Glomerular endothelial cell (primary cell): ENCODE measurements around the gene SRMS.

DNA sequence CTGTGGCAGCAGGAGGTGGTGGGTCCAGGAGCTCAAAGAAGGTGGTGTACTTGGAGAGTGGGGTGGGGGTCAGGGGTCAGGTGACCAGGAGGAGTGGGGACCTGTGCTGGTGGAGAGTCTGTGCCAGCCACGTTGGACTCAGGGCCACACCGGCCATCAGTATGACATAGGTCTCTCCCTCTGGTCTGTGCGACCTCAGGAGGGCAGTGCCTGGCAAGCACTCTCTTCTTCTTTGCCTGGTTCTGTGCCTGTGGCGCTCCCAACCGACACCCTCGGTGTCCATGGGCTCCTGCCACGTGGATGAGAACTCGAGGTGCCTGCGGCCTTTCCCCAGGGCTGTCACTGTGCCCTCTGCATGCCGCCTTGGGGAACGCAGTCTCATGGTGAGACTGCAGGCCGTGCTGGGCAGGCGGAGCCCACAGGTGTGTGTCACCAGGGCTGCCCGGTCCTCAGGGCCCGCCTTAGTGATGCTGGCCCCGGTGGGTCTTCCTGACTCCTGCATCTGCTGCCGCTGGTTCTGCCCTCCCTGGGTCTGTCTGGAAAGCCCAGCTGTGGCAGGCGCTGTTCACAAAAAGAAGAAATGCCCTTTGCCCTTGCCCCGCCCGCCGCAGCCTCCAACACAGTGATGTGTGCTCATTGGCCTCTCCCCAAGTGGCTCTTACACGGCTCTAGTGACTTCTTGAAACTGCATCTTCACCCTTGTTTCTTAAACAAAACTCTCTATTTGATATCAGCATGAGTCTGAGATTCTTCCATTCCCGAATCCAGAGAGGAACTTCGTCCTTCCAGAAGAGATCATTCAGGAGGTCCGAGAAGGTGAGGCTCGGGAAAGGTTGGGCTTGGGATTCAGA lies 1.8 kb downstream of the MRGBP start:
- RAMPAGE, long total RNA: no peak

DNA sequence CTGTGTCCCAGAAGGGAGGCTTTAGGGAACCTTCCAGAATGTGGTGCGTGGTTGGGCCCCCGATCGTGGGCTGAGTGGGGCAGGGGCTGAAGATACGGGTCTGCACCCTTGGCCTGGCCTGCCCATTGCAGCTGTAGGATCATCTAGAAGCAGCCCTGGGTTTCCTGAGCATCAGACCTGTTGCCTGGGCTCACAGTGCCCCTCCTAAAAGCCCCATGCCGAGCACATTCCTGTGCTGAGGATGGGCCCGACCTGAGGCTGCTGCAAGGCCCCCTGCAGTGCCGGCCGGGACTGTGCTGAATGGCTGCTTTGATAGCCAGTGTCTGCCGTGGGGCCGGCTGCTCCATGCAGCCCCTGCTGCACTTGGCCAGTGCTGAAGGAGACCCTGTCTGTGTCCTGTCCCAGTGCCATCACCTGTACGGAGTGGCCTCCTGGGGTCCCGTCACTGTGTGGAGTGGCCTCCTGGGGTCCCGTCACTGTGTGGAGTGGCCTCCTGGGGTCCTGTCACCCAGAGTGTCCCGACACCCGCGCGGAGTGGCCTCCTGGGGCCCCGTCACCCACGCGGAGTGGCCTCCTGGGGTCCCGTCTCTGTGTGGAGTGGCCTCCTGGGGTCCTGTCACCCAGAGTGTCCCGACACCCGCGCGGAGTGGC lies 6.8 kb downstream of the COL9A3 start:
- RAMPAGE, long total RNA: no peak

- RAMPAGE, long total RNA: no peak
These were observed 13.9 kb upstream of the TCFL5 start for GRCh38 chr20:62875404-62876027.

- RAMPAGE, long total RNA: no peak
These were observed 529 bp upstream of the GID8 start for GRCh38 chr20:62937229-62938007.

DNA sequence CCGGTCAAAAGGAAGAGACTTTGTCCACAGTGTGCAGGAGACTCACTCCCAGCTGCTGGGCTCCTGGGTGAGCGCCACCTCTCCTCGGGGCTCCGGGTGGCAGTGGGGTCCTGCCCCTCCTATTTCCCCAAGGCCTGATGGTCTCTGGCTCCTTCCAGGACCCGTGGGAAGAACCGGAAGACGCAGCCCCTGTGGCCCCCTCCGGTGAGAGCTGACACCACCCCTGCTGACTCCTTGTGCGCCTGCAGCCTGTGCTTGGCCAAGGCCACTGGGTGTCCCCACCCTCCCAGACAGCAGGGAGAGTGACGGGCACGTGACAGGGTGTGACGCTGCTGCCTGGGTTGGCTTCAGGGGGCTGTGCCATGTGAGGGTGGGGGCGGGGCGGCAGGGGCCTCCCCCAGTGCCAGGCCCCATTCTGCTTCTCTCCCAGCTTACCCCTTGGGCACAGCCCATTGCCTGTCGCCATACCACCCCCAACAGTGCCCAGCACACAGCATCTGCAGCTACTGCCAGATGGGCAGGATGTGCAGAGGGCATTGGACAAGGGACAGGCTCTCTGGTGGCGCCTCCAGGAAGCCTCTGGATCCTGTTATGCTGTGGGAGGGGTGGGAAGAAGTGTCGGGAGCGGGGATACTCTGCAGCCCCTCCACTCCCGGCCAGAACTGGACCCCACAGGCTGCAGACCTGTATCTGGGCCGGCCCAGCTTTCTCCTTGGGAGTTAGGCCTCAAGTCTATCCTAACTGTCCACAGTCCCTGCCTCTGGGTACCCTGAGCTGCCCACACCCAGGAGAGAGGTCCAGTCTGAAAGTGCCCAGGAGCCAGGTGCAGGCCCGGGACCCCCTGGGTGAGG lies 2.9 kb downstream of the BIRC7 start:
- RAMPAGE, long total RNA: no peak

GRCh38 chr20:63252920-63254052 lies 977 bp downstream of the NKAIN4 start:
- RAMPAGE, long total RNA: no peak

- RAMPAGE, long total RNA: no peak
These were observed 656 bp upstream of the ARFGAP1 start for GRCh38 chr20:63272037-63272277.

DNA sequence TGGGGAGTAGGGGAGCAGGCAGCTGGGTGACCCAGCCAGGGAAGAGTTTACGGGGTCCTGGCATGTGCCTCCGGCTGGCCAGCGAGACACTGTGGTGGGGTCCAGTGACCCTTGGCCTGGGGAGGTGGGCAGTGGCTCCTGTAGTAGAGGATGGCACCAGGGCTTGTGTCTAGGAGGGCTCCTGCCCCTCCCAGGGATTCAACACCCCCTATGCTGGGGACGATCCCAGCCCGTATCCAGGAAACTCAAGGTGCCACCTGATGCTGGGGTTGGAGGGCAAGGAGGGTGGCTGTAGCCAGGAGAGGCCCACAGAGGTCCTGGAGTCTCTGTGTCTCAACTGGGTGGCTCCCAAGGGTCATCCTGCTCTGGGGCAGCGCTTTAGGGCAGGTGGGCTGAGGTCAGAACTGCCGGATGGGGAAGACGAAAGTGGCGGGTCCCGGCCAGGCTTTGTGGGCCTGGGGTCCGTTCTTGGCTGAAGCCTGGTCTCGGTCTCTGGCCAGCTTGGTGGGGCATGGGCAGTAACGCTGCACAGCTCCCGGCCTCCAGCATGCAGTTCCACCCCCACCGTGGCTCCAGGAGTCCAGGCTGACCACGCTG lies 2.9 kb upstream of the COL20A1 start:
- RAMPAGE, long total RNA: no peak

DNA sequence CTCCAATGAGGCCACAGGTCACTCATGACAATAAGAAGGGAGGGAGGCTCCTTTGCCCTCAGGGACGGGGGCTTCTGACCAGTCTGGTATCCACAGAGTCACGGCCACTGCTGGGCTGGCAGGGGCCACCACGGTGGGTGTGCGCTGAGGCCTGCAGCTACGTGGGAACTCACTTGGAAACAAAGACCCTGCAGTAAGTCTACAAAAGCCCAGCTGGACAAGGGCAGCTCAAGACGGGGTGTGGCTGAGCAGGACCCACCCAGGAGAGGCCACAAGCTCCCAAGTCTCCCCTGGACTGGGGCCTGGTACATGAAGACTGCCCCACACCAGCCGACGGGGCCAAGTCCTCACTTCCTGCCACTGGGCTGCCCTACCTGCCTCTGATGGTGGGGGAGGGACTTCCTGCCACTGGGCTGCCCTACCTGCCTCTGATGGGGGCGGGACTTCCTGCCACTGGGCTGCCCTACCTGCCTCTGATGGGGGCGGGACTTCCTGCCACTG lies 48.3 kb upstream of the CHRNA4 start:
- RAMPAGE, long total RNA: no peak

GRCh38 chr20:63534817-63535787 lies 2.1 kb downstream of the PTK6 start:
- RAMPAGE, long total RNA: no peak

DNA sequence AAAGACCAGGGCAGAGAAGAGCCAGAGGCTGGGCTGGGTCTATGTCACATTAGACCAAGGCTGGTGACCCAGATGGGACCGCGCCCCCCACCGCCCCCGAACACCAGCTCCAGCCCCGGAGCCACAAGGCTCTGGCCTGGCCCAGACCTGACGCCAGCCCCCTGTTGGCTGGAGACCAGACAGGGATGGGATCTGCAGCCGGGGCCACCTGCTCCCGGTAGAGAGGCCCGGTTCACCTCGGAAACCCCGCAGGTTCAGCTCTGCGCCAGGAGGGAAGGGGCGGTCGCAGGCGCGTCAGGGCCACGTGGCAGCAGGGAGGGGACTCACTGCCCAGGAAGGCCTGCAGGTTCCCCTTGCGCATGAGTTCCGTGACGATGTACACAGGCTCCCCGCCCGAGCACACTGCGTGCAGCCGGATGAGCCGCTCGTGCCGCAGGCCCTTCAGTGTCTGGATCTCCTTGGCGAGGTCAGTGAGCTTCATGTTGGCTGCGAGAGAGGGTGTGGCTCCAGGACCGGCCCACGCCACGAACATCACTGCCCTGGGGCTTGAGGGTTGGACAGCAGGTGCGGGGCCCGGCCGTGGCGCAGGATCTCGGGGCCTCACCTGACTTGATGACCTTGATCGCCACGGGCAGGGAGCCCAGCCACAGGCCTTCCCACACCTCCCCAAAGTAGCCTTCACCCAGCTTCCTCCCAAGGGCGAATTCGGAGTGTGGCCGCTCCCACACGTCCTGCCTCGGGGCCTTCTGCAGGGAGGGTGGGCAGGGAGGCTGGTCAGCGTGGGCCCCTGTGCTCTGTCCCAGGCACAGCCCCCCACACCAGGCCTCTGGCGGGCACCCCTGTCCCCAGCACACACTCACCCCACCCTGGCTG lies 4.9 kb upstream of the PTK6 start:
- RAMPAGE, long total RNA: no peak

DNA sequence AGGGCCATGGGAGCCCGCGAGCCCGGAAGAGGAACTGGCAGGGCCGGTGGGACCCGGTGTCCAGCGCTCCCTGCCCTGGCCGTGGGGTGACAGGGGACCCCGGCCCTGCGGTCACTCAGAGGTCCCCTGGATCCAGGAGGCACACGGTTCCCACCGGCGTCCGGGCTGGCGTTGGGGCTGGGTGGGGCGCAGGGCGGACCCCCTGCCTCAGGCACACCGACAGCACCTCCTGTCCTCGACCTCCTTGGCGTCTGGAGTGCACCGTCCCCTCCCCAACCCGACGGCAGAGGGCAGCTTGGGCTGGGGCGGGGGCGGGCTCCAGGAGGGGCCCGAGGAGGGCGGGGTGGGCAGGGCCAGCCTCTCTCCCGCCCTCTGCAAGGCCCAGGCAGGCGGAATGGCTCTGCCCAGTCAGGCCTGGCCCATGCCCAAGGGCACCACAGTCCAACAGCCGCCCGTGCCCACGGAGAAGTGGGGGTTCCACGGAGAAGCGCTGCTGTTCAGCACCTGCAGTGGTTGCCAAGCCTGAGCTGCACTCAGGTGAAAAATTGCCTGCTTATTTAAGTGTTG lies at the start of gene SRMS:
TSS of gene SRMS (minus strand) at position 260 of the 567 bp plus-strand sequence.
- RAMPAGE, long total RNA: no peak

DNA sequence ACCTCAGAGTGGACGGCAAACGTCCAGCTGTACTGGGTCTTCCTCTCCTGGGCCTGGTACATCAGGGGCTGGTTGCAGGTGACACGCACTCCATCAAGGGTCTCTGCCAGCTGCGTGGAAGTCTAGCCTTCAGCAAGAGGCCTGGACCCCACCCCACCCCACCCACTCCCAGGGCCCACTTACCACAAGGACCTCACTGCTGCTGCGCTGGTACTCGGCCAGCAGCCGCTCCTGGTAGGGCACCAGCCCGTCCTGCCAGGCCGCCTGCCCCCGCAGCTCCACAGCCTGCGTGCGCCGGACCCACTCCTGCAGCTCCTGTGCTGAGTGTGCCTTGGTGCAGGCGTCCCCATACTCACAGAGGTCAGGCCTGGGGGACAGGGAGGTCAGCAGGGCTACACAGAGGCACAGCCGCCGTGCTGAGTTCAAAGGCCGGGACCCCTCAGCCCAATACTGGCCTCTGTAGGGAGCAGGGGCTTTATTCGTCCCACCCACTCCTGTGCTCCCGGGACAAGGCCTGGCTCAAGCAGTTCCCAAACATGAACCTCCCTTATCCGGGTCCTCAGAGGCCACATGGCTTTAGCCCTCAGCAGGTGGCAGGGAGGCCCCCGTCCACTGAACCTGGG lies 3.4 kb downstream of the HELZ2 start:
- RAMPAGE, long total RNA: no peak

DNA sequence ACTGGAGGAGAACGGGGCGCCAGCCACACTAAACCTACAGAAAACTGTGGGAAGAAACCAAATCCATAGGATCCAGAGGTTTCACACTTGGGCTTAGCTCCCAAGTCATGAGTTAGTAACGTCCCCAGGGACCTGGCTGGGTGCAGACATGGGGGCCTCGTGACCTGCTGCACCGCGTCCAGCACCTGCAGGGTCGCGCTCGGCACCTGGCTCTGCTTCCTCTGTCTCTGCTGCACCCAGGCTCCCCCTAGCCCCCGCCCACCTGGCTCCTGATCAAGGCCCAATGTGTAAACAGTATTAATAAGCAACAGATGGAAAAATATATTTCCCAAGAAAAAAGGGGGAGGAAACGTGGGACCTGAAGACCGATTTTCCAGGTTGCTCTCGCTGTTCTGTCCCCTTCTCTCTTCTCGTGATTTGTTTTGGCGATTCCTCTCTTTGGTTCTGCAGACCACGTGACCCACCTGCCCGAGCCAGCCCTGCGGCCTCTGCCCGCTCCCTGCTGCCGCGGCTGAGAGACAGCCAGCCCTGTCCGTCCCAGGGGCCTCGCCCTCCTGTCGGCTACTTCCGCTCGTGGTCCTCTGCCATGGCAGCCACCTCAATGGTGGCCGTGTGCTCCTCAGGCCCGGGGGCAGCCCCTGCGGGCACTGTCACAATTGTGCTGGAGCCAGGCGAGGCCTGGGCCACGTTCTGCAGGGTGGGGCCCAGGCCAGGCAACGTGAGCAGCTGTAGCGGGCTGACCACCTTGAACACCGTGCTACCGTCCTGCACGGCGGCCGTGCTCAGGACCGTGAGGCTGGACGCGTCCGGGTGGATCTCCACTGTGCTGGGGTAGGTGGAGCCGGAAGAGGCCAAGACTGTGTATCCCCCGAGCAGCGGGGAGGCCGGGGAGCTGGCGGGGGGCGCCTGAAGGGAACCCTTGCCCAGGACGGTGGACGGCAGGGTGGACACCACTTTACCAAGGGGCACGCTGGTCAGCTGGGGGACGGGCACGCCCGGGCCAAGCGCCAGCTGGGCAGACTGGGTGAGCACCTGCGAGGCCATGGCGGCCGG lies 15.8 kb upstream of the HELZ2 start:
- RAMPAGE, long total RNA: no peak

GRCh38 chr20:63635712-63636283 lies 8.9 kb upstream of the GMEB2 start:
- RAMPAGE, long total RNA: no peak

GRCh38 chr20:63706020-63707194 lies 1.4 kb downstream of the ARFRP1 start:
- RAMPAGE, long total RNA: no peak

DNA sequence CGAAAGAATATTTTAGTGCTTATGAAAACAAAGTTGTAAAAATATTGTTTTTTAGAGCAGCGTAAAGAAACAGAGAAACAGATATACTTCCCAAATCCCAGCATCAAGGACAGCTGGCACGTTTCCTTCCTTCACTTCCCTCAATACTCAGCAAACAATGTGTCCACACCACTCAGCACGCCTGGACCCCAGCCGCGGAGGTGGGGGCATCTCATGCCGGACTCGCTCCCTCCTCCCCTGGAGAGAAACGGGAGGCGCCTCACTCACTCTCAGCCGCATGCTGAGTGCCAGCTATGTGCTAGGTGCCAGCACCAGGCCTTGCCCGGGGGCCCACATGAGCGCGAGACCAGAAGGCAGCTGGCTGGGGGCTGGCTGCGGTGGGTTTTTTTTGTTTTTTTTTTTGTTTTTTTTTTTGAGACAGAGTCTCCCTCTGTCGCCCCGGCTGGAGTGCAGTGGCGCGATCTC lies 34.8 kb downstream of the SLC2A4RG start:
- RAMPAGE, long total RNA: no peak

GRCh38 chr20:63787754-63788181 lies 43.3 kb downstream of the ZBTB46 start:
- RAMPAGE, long total RNA: no peak

DNA sequence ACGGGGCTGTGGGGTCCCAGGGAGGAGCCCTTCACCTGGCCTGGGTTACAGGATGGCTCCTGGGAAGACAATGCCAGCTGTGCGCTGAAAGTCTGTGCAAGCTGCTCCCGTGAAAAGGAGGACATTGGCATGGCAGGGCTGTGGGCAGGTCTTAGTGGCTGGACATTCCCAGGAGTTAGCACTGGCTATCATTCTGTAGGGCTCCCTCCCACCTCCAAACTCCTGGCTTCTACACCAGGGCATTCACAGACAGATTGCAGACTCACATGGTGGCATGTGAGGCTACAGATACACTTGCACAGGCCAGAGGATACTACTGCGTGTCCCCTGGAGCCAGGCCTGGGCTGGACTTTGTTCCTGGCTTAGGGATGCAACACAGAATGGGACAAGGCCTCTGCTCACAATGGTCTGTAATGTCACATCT lies 1.7 kb upstream of the TPD52L2 start:
- RAMPAGE, long total RNA: no peak

- RAMPAGE, long total RNA: no peak
These were observed 4.0 kb downstream of the TPD52L2 start for GRCh38 chr20:63869000-63869524.